OVCAR3 (cell line): ENCODE measurements around a stretch of chr14.

- RRBS: no CpG with 5 or more reads among the region's 6 CpGs
These were observed 2.7 kb downstream of the PRKCH start for GRCh38 chr14:61324026-61324559.

- RRBS: no CpG with 5 or more reads among the region's 12 CpGs
These were observed 11.2 kb downstream of the PRKCH start for GRCh38 chr14:61332415-61333147.

GRCh38 chr14:61491431-61492616, 170.4 kb downstream of the PRKCH start:
- RRBS: no CpG with 5 or more reads among the region's 10 CpGs

GRCh38 chr14:61503097-61503878, 181.9 kb downstream of the PRKCH start:
- RRBS: no CpG with 5 or more reads among the region's 8 CpGs

DNA sequence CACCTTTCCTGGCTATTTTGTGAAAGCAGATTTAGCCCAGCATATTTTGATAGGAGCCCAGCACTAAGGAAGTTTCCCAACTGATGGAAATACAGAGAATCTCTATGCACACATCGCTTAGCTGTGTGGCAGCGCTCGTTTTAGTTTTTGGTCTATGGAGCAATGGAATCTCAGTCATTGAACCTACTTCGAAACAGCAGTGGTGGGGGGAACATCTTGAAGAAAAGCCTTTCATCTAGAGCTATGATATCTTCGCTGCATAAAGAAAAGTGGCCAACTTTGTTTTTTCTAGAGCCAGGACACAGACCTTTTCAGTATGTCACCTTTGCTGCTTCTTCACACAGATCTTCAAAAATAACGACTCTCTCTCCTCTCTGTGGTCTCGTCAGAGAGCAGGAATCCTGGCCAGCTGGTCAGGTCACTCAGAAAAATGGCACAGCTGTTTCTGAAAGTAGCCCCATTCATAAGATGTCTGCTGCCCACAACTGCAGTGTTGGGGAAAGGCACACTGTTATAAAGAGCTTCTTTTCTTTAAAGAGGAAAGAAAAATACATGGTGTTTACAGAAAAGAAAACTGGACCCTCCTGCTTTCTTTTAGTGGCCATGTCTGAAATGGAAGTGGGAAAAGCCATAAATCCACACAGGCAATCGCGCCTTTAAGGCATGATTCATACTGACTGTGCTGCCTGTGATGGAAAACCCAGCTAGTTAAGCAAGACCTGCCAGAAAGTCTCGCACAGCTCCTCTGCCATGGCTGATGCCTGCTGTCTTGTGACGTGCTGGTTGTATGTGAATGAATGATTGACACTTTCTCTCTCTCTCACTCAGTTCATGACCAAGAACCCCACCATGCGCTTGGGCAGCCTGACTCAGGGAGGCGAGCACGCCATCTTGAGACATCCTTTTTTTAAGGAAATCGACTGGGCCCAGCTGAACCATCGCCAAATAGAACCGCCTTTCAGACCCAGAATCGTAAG, 148.1 kb upstream of the HIF1A start:
- RRBS: no CpG with 5 or more reads among the region's 18 CpGs

DNA sequence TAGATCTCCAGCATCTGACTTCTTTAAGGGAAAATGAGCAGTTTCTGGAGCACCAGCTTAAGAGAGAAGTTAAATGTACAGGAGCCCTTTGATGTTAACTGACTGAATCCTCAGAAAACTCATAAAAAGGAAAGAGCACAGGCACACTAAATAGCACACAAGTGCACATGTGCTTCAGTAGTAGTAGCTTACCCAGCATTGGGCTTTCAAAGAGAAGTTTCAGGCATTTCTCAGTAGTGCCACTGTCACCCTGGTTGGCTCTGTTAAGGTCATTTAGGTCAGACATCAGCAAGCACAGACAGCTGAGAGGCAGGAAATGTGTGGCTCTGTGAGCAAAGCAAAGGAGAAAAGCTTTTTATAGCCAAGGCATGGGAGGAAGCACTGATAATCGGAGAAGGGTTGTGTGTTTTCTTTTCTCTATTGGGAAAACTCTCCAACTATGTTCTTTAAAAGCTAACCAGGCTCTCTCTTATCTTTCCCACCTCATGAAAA, 96.3 kb upstream of the HIF1A start:
- RRBS: no CpG with 5 or more reads among the region's 1 CpG

DNA sequence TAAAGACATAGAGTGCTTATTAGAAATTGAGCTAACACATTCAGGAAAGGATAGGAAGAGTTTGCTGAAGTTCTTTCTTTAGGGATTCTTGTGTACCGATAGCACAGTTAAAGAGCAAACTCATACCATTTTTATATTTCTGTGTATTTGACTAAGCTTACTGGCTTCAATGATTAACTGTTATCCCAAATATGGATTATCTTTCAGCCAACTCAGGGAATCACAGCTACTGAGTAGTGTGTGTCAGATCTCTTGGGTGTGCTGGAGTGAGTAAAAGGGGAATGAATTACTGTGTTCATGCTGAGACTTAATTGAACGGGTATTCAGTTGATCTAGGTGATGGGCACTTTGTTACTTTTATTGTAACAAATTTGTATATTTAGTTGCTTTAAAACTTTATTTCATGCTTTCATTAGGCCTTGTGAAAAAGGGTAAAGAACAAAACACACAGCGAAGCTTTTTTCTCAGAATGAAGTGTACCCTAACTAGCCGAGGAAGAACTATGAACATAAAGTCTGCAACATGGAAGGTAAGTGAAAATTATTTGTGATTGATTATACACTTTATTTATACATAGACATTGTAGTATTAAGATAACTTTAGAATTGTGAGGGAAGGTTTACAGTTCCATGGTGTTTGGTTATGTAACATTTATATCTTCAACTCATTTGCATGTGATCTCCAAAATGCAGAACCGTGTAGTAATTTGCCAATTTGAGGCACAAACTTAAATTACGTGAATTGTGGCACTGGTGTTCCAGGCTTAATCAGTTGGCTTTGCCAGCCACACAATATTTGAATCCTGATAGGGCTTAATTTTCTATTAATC, 31.2 kb downstream of the HIF1A start:
- RRBS: no CpG with 5 or more reads among the region's 6 CpGs

GRCh38 chr14:63435683-63436447, 107.3 kb downstream of the PPP2R5E start:
- RRBS: no CpG with 5 or more reads among the region's 8 CpGs

DNA sequence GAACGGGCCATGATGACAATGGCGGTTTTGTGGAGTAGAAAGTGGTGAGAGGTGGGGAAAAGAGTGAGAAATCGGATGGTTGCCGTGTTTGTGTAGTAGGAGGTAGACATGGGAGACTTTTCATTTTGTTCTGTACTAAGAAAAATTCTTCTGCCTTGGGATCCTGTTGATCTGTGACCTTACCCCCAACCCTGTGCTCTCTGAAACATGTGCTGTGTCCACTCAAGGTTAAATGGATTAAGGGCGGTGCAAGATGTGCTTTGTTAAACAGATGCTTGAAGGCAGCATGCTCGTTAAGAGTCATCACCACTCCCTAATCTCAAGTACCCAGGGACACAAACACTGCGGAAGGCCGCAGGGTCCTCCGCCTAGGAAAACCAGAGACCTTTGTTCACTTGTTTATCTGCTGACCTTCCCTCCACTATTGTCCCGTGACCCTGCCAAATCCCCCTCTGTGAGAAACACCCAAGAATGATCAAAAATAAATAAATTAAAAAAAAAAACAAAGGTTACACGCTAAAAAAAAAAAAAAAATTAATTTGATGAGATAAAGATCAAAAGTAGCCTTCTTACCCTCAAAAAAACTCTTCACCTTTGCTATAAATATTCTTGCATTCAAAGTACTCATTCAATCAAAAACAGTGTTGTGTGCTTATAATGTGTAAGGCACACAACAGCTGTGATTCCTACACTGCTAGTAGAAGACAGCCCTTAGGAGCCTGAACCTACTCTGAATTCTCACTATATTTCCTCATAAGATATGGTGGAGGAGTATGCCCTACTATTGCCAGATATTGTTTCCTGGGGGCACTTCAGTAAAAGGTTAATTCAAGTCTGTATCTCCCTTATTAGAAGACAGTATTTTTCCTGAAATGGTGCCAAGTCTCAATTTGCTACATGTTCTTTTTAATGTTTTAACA, 19.7 kb downstream of the PPP2R5E start:
- RRBS: no CpG with 5 or more reads among the region's 11 CpGs

- RRBS: 3% methylated on average over 1 of the region's 4 CpGs
These were observed 719 bp upstream of the WDR89 start for GRCh38 chr14:63642480-63642700.

DNA sequence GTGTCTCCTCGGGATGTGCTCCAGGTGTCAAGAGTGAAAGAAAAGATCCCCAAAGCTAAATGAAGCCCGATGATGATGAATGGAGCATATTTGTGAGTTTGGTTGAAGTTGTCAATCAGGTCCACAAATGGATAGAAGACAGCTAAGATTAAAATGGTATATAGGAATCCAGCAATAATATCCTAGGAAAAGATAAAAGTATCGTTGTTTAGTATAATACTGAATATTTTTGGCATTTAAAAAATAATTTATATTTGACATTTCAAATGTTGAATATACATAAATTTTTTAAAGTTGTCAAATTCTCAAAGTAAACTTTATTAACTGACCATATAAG, 41.4 kb downstream of the SGPP1 start:
- RRBS: no CpG with 5 or more reads among the region's 3 CpGs

DNA sequence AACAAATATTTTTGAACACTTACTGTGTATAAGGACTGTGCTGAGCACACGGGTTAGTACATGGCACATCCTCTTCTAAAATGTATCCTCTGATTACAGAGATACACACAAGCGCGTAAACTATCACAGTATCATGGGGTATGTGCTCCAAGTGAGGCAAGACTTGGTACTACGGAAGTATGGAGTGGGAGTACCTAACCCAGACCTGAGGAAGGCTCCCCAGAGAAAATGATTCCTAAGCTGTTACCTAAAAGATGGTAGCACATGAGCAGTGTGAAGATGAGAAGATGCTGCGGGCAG, 67.2 kb downstream of the SYNE2 start:
- RRBS: no CpG with 5 or more reads among the region's 5 CpGs

- RRBS: no CpG with 5 or more reads among the region's 3 CpGs
These were observed 198.8 kb downstream of the SYNE2 start for GRCh38 chr14:64051411-64052186.

DNA sequence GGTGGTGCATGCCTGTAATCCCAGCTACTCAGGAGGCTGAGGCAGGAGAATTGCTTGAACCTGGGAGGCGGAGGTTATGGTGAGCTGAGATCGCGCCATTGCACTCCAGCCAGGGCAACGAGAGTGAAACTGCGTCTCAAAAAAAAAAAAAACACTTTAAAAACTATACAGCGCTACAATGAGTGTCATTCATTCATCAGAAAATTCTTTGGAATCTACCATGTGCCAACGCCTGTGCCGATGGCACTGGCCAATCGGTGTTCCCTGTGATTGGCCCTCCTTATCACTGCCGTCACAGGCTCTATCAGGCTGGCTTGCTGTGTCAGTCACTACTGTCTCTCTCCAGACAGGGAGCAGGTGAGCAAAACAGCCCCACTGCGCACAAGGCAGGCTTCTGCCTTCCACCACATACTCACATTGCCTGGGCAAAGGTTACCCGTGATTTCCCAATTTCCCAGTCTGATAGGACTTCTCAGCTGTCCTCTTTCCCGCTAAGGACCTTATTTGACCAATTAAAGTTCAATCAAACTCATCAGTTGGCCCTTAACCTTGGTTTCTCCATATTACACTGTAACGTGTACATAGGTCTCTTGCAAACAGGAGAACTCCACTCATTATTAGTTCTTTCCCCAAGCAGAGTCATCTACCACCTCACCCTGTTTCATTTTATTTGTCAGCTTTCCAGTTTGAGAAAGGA, 171.1 kb downstream of the ESR2 start:
- RRBS: no CpG with 5 or more reads among the region's 14 CpGs

- RRBS: no CpG with 5 or more reads among the region's 4 CpGs
These were observed 94.0 kb downstream of the ESR2 start for GRCh38 chr14:64200188-64200468.

DNA sequence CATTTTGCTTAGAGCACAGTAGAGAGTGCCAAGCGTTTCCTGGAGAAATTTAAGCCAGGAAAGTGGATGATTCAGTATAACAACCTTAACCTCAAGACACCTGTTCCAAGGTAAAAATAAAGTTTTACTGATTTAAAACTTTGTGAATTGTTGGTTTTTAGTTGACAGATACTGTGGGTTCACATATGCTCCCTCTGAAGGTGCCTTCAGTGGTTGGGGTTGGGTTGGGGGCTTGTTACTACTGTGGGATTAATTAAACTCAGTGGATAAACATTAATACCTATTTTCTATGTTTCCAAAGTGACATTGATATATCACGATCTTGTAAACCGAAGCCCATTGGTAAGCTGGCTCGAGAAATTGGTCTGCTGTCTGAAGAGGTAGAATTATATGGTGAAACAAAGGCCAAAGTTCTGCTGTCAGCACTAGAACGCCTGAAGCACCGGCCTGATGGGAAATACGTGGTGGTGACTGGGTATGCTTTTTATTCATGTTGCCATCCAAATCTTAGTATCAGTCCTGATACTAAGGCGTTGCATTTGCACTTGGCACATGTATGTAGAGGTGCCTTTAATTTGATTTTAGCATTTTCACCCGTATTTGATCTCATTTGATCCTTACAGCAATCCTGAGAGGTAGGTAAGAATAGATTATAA, 37.7 kb downstream of the MTHFD1 start:
- RRBS: no CpG with 5 or more reads among the region's 9 CpGs

- RRBS: no CpG with 5 or more reads among the region's 5 CpGs
These were observed 49.8 kb upstream of the PLEKHG3 start for GRCh38 chr14:64654203-64654958.

GRCh38 chr14:64705815-64706307, 1.6 kb downstream of the PLEKHG3 start:
- RRBS: 92% methylated on average over 1 of the region's 5 CpGs

DNA sequence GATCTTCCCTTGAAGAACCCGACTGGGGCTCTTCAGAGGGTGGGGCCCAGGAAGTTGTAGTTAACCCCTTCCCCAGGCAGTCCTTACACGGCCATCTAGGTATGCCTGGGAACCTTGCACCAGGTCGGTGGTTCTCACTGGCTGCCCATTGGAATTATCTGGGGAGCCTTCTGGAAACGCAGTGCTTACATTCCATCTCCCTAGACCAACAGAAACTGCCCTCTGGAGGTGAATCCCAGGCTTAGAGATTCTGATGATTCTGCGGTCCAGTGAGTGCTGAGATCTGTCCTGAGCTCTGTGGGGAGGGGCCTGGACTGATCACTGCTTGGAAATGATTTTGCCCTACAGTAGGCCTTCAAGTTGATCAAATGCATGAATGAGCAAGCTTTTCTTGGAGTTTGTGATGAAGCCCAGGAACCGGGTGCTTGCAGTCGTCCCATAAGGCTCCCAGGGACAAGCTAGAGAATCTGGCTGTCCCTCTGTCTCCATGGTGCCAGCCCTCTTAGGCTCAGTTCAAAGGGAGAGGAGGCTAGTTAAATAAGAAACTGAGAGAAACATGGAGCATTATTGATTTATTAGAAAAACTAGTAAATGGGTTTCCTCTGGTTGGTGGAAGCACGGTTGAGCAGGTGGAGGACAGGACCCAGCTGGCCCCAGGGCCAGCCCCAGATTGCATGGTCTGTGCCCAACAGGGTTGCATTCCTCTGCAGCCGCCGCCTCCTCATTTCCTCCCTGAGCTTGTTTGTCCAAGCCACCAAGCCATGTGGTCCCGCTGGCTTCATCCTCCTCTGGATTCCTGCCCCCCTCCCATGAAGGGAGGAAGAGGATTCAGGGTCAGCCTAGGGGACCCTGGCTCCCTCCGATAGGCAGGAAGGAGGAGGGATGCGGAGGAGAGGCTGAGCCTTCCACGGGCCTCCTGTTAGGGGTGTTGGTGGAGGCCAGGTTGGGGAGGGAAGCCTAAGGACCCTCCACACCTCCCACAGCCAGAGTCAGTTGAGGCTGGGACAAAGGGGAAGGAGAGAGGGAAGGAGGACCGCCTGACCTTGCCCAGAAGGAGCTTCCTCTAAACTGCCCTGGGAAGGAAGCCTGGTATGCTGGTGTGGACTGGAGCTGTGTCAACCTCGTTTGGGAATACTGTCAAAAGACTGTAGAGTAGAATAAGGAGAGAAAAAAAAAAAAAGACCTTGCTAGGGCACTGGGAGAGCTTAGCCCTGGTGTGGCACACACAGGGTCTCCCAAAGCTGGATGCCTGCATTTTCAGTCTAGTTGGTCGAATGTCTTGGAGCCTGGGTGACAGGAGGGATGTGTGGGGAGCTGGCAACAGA, 42.0 kb downstream of the PLEKHG3 start:
- RRBS: no CpG with 5 or more reads among the region's 17 CpGs